ENCODE measurements around the genes PSMD11, MYO1D and CCT6B.

- PRO-cap, result no peak
Observed at GRCh38 chr17:32323920-32324592, 17.9 kb downstream of the C17orf75 start.

- PRO-cap, result no peak
Observed at GRCh38 chr17:32371068-32372053, 21.4 kb downstream of the ZNF207 start.

DNA sequence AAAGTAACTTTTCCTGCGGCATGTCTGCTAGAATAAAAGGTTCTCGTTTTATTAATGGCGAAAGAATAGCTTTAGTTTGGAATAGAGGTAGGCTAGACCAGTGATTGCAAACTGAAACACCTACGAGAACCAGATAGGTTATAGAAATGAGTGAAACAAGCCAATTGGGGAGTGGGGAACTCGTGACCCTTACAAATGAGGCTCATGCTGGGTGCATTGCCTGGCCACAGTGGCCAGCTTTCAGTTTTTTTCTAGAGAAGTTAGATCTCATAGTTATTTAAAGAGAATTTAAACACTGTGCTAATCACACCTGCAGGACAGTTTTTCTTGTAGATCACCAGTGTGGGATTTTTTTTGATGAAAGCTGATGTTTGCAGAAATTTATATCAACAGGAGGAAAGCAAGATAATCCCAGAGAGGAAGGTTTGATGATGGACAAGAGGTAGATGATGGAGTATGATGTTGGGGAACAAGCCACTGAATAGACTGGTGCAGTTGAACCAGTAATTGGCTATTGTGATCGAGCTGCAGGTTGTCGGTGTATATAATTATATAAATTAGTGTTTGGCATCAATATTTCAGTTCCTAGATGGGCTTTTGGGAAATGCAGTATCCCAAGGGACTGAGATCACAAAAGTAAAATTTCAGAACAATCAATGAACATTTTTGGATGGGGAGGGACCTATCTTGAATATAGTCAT is 36.5 kb downstream of the ZNF207 start:
- PRO-cap, result no peak

GRCh38 chr17:32443932-32444875 is at the start of gene PSMD11:
PSMD11 (plus strand) TSS chr17:32444510.
- PRO-cap, result unidirectional peak, plus-strand start at chr17:32444488

GRCh38 chr17:32450569-32451345 is 6.4 kb downstream of the PSMD11 start:
- PRO-cap, result no peak

- PRO-cap, result no peak
Observed at GRCh38 chr17:32480719-32481485, 5.9 kb upstream of the CDK5R1 start.

DNA sequence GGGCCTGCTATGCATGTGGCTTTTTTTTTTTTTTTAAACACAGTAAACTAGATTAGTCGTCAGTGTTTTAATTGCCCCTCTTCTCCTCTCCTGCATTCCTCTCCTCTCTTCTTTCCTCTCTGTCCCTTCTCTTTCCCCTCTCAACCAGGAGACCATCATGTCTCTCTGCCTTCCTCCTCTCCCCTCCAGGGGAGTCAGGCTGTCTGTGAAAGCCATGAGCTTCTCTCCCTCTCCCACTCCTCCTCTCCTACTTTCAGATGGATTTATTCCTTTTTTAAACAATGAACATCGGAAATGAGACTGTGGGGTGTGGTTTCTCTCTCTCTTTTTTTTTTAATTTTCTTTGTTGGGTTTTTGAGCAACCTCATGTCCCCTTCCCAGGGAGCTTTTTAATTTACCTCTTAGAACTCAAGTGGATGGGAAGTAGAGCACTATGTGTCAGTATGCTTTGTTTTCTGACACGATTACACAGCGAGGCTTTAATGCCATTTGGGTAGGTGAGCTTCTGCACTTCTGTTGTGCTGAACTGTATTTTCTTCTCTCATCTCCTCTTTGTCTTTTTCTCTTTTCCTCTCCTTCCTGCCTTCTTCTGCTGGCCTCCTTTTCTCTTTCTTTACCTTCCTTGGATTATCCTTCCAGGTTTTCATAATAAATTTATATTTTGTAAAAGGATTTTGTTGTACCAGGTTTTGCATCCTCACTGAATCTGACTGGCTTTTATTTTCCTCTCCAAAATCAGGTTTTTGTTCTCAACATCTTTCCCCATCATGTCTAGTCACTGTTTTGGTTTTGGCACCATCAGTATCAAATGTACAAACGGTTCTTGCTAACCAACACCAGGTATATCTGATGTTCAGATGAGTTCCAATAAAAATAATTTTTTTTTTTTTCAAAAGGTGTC is 5.1 kb upstream of the CDK5R1 start:
- PRO-cap, result no peak

DNA sequence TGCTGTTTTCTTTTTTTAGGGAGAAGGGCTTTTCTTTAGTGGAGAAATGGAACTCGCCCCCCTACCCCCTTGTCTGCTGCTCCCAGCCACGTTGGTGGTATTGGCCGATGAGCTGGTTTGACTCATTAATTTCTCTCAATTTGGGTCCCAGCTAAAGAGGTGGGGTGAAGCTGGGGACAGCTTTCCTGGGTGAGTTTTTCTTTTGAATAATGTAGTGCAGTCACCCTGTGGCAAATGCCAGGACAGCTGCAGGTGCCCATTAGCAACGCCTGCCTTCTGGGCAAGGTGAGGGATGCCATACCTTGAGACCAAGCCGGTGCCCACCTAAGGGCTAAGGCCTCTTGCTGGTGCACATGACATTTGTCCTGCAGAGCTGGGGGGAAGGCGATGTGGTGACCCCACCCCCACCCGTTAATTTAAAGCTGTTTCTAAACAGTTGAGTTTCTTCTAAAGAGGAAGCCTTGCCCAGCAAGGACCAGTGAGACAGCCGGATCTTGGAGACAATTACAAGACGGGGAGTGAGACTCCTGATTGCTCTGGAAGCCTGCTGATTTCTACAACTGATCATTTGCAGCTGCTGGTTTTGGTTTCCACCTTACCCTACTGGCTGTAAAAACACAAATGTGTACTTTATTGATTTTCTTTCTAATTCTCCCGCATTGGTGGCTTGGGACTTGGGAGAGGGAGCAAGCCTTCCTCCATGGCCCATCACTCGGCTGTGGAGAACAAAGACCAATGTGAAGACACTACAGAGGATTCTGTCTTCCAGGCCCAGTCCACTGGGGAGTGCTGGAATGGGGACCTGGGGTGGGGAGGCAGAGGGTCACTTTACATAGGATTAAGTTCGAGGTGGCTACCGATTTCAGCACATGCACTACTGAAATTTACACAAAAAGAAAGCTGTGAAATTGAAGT is 2.6 kb downstream of the CDK5R1 start:
- PRO-cap, result no peak

GRCh38 chr17:32495219-32495961 is 8.6 kb downstream of the CDK5R1 start:
- PRO-cap, result no peak

- PRO-cap, result no peak
Observed at GRCh38 chr17:32503252-32504373, 16.8 kb downstream of the CDK5R1 start.

- PRO-cap, result no peak
Observed at GRCh38 chr17:32532917-32534064, 46.5 kb downstream of the CDK5R1 start.

- PRO-cap, result no peak
Observed at GRCh38 chr17:32604496-32605479, 118.0 kb downstream of the CDK5R1 start.

DNA sequence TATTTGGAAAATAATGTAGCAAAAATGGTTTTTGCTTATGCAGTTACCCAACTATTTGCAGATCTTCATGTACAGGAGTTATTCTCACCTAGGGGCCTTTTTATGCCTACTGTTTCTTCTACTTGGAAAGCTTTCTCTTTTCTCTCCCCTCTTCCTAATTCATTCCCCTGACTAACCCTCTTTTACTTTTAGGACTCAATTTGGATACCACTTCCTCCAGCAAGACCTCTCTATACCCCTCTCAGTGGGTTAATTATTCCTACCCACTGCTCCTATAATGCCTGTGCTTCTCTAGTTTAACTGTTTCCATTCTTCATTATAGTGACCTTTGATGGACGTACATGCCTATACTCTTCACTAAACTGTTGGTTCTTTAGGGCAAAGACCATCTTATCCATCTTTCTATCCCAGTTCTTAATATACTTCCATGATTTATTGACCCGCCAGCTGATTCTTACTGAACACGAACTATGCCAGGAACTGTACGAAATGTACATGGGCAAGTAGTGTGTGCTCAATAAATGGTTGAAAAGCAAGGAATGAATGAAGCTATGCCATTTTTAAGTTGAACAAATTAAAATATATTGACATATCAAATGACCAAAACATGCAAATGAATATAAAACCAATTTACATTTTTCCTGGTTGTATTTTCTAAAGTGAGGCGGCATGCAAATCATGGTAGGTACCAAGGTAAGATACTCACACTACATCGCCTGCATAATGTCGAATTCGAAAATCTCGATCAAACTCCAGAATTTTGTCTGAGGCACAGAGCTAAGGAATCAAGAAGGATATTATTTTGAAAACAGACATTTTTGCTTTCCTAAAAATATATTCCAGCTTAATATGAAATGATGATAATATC is 128.5 kb downstream of the MYO1D start:
- PRO-cap, result no peak

GRCh38 chr17:32876560-32877525 is at the start of gene MYO1D:
MYO1D (minus strand) TSS chr17:32877124.
- PRO-cap, result bidirectional peak, plus-strand start at chr17:32877374, minus-strand start at chr17:32877112

DNA sequence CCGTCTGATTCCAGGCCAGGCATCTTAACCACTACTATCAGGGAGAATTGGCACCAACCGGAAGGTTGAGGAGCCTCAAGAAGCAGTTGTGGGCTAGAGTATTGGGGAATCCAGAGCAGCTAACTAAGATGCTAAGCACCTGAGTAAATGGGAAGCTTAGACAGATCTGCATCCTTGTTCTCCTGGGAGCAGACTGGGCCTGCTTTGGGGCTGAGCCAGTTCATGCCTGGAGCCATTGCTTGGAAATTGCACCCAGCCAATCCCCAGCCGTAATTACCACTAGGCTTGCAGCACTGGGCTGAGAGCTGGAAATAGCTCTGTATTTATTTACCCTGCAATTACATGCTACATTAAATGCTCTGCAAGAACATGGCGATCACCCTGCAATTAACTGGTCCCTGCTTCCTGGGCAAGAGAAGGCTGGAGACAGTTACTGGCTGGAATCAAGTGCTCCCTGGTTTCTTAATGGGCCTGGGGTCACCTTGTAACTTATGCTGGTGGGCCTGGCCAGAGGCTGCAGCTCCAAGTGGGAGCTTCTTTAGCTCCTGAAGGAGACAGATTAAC is 273.1 kb upstream of the CCL2 start:
- PRO-cap, result no peak

DNA sequence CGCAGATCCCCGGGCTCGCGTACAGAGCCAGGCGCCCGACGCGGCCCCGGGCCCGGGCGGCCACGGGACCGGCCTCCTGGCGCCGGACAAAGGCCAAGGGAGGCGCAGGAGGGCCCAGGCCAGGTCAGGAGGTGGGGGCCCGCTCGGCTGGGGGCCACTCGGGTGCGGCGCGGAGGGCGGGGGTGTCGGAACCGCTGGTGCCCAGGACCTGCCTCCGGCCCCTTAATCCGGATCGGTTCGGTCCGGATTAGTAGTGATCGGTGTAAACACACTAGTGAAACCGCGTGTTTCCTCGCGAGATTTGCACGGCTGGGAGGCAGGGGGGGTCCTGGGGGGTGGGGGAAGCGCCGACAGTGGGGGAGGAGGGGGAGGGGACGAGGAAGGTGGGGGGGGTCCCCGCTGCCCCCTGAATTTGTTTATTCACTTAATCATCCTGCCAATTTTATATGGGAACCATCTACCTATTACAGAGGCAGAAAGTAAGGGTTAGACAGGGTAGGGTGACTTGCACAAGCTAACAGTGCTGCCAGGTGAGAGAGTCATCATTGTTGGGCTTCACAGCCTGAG is 214.9 kb upstream of the CCL2 start:
- PRO-cap, result no peak

DNA sequence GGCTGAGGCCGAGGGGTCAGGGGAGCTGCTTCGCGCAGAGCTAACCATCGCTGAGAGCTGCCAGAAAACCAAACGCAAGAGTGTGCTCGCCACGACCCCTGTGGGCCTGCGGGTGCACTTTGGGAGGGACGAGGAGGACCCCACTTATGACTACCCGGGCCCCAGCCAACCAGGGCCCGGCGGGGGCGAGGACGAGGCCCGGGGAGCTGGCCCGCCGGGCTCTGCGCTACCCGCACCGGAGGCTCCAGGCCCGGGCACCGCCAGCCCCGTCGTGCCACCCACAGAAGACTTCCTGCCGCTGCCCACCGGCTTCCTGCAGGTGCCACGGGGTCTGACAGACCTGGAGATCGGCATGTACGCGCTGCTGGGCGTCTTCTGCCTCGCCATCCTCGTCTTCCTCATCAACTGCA is 57.9 kb downstream of the TMEM132E start:
- PRO-cap, result no peak

DNA sequence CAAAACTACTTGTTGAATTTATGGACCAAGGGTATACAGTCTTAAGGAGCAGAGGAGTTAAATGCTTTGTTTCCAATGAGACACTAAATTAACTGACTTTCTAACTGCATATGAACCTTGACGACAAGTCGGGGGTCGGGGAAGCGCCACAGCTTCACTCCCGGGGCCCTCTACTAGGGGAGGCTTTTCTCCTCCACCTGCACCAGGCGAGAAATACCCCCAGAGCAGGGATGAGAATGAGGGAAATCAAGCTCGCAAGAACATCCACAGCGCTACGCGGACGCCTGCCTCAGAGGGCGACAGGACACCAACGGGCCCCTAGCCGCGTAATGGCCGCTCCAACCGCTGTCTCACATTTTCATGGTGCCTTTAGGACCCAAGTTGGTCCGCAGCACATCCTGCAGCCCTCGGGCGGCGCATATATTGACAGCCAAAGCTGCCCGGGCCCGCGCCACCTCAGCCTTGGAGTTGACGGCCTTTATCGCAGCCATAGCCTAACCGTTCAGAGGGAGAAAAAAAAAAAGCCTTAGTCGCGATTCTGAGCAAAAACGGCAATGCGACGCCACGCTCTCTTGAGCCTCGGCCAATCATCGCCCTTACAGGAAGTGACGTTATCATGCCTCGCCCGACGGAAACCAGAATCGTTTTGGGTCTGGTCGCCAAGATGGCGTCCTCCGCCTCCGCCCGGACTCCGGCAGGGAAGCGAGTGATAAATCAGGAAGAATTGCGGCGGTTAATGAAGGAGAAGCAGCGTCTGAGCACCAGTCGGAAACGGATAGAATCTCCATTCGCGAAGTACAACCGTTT is at the start of gene CCT6B:
CCT6B (minus strand) TSS at position 558 of the 807 bp plus-strand sequence.
- PRO-cap, result bidirectional peak, plus-strand start at position 638 of the sequence, minus-strand start at position 589 of the sequence

GRCh38 chr17:35055755-35056491 is 7.6 kb downstream of the RFFL start:
- PRO-cap, result no peak

GRCh38 chr17:35079970-35080548 is 16.6 kb upstream of the RFFL start:
- PRO-cap, result no peak

All from ureter (tissue), 1 donor.